ENCODE measurements around a stretch of chr4.

DNA sequence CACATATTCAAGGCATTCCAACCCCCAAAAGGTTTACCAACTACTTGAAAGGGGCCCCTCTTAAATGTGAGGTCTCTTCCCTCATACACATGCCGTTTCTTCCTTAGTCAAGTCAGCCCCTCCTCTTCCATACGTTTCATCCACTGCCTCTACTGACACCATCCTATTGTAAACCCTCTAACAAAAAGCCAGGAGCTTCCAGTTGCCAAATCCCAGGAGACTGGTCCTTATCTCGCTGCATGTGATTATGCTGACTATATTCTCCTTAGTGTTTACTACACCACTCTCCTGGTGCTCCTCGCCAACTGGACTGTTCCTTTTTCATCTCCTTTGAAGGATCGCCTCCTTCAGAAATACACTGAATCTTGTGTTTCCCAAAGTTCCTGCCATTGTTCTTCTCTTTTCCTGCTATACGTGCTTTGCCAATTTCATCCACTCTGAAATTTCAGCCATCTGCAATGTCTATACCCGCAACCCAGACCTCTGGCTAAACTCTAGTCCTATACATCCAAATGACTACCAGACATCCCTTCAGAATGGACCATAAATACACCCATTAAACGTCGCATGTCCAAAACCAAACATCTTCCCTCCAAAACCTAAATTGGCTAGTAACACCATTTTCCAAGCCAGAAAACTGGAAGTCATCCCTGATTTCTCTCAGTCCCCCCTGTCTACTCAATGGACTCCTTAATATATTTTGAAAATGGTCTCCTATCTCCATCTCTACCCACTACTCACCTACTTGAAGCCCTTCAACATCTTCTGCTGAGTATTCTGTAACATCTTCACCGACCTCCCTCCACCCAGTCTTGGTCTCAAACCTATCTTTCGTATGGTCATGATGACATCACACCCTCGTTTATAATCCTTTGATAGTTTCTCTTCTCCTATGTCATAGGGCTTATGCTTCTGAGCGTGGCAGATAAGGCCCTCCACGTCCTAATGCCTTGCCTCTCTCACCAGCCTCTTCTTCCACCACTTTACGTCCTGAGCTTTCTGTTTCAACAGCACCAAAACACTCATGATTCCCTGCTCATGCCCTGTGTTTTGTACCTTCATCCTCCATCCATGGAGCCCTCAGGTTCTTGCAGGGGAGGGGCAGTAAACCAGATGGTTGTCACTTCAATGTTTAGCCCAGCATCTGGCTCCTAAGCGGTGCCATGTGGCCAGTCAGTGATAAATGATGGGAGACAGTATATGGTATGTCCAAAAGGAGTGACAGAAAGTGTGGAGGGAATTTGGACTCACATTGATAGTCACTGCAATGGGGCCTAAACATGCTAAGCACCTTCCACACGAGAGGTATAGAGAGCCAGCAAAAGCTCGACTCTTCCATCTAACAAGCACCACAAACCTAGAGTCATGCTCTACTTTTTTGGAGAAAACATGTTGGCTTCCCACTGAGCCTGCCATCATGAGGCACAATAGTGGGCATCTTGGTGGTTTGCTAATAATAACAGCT, 27.3 kb downstream of the MAML3 start:
- PRO-cap: no peak
- RAMPAGE, long total RNA, 4 experiments: start-site peak on the minus strand in 2 of 4 experiments, centred at positions 507 to 1,190 of the sequence, 5 to 21 reads per replicate

GRCh38 chr4:140186529-140187159, 32.7 kb upstream of the MAML3 start:
- PRO-cap: unidirectional peak, minus-strand start at chr4:140186824
- RAMPAGE, long total RNA, 4 experiments: no peak in any of the 4 experiments

- PRO-cap: no peak
- RAMPAGE, long total RNA, 4 experiments: no peak in any of the 4 experiments
Observed at GRCh38 chr4:140253503-140253880, 99.5 kb upstream of the MAML3 start.

DNA sequence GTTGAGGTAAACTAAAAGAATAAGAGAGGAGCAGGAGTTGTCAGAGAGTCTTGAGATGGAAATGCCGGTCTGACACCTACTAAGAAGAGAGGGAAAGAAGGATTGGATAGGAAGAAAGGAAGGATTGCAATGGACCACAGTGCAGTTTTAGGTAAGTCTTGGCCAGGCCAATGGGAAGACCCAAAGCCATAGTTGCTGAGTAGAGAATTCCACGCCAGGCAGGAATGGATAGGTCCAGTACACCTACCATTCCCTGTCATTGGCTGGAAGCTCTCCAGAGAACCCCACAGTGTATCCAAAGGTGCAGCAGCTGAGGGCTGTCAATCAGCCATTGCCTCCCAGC, 80.1 kb upstream of the SCOC start:
- PRO-cap: no peak
- RAMPAGE, long total RNA, 4 experiments: no peak in any of the 4 experiments

- PRO-cap: no peak
- RAMPAGE, long total RNA, 4 experiments: start-site peak on the minus strand in 1 of 4 experiments, at chr4:140659589-140659762 at its widest, 8 reads per replicate
Observed at GRCh38 chr4:140659123-140659825, 90.5 kb upstream of the UCP1 start.

GRCh38 chr4:140809632-140810227, 53.5 kb upstream of the TBC1D9 start:
- PRO-cap: no peak
- RAMPAGE, long total RNA, 4 experiments: no peak in any of the 4 experiments

- PRO-cap: no peak
- RAMPAGE, long total RNA, 4 experiments: no peak in any of the 4 experiments
Observed at GRCh38 chr4:140850027-140850337, 93.8 kb upstream of the TBC1D9 start.

- PRO-cap: no peak
- RAMPAGE, long total RNA, 4 experiments: no peak in any of the 4 experiments
Observed at GRCh38 chr4:140982455-140982874, 150.8 kb downstream of the RNF150 start.

GRCh38 chr4:141126434-141126835, 6.8 kb downstream of the RNF150 start:
- PRO-cap: no peak
- RAMPAGE, long total RNA, 4 experiments: no peak in any of the 4 experiments

DNA sequence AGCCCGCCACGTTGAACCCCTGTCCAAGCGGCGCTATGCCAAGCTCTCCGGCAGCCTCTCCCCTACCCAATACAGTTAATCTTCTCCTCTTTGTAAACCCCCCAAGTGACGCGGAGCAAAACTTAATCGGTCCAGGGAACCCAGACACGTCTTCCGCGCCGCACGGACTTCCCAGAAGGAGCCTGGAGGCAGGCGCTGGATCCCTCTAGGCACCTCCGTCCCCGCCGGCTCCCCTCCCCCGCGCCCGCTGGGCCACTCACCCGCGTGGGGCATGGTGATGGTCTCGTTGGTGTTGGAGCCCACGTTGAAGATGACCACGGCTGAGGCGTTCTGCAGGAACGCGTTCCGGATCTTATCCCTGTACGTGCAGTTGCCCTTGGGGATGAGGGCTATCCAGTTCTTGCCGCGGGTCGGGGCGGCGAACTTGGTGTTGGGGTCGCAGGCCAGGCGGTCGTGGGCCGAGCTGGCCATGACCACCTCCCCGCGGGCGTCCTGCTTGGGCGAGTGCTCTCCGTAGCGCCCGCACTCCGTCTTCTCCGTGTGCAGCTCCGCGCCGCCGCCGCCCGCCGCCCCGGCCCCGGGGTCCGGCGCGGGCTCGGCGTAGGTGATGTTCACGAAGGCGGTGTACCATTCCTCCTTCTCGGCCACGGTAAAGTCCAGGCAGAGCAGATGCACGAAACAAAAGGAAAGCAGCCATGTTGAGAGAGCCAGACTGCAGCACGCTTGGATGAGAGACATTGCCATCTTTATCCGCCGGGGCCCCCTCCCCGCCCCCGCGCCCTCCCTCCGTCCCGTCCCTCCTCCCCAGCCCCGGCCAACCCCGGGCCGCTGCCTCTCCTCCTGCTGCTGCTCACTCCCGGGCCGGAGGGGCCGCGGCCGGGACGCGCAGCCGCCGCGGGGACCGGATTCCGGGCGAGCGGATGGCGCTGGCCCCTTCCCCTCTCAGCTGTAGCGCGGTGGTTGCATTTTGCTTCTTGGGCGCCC, 912 bp downstream of the RNF150 start:
- PRO-cap: unidirectional peak, minus-strand start at position 182 of the sequence; bidirectional peak, plus-strand start at position 853 of the sequence, minus-strand start at position 739 of the sequence
- RAMPAGE, long total RNA, 4 experiments: no peak in any of the 4 experiments

DNA sequence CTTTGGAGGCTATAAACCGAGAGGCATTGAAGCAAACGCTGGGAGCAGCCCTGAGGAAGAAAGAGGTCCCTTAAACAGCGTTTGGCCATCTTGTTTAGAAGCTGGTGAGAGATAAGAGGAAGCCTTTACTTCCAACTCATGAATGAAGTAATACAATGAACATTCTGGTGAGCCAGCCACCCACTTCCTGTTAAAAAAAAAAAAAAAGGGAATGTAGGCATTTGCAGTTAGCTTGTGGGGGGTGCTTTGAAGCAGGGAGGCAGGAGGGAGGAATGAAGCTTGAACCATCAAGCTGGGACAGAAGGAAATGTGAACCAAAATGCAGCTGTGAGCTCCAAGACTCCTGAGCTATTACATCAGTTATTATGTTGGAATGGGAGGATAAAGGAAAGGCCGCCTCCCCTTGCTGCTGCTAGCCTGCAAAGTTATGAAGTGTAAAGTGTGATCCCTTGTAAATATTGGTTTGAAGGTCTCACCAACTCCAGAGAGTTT, 132.5 kb downstream of the ZNF330 start:
- PRO-cap: no peak
- RAMPAGE, long total RNA, 4 experiments: no peak in any of the 4 experiments

DNA sequence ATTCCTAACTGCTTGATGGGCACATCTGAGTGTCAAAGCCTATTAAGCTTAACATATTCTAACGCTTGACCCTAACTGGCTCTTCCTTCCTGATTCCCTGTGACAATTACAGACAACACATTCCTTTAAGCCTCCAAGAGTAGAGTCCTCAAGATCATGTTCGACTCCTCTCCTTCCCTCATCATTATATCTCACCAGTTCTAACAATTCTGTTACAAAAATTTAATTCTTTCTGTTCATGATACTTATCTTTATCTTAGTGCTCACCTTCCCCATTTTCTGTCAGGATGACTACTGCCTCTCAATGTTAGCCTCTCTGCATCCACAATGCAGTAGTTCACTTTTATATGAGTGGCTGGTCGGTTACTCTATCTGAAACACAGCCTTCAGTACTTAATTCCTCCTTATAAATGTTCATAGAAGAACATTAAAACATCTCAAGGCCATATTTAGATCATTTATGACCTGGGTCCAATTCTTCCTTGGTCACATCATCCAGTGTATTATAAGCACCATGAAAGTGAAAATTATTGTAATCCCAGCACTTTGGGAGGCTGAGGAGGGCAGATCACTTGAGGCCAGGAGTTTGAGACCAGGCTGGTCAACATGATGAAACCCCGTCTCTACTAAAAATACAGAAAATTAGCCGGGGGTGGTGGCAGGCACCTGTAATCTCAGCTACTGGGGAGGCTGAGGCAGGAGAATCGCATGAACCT, 560.1 kb downstream of the IL15 start:
- PRO-cap: no peak
- RAMPAGE, long total RNA, 4 experiments: start-site peak on the minus strand in 1 of 4 experiments, centred at position 395 of the sequence, 17 reads per replicate

DNA sequence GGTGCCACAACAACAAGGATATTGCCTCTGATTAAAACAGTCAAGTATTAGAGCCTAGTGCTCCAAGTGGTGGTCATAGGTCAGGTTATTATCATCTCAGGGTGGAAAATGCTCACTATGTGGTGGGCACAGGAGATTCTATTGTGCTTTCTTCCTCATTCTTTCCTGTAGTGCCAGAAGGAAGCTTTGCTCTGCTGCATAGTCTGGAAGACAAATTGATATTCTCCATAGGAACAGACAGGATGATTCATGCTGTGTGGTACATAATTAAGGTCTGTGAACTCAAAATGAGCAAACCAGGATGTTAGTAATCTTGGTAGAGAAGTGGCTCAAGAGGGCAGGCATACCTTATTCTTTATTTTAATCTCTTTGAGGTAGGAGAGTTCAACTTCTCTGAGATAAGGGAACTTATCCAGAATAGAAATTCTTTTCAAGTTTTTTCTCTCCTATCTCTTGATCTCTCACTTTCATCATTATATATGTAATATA, 296.0 kb downstream of the INPP4B start:
- PRO-cap: bidirectional peak, plus-strand start at position 310 of the sequence, minus-strand start at position 172 of the sequence
- RAMPAGE, long total RNA, 4 experiments: no peak in any of the 4 experiments

DNA sequence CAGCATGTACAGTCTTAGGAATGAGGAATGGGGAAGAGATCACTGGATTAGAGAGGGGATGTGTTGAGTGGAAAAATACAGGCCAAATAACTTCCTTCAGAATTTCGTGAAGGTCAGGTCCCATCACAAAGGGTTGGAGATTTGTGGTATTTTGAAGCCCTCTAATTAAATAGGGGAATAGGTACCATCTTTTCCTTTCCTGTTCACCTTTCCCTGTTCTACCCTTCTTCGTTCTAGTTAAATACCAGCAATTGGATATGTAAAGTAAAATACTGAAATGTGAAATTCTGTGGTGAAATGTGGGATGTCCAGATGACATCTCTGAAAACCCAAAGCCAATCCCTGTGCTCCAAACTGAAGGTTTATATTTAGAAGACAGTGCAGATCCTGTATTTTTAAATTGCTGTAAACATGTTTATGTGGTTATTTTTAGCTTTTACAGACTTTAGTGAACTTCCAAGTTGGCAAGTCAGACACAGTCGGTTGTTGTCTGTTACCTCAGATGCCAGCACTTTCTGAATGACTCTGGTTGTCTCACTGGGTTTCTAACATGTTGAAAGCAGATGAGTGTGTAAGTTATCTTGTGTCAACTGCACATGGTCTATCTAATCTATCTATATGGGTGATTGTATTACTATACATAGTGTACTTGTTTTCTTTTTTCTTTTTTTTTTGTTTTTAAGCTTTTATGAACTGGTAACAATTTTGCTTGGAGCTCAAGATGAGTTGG, 66.0 kb downstream of the GAB1 start:
- PRO-cap: no peak
- RAMPAGE, long total RNA, 4 experiments: no peak in any of the 4 experiments

- PRO-cap: no peak
- RAMPAGE, long total RNA, 4 experiments: no peak in any of the 4 experiments
Observed at GRCh38 chr4:143412348-143412986, 75.8 kb downstream of the GAB1 start.

- PRO-cap: no peak
- RAMPAGE, long total RNA, 4 experiments: start-site peak on the plus strand in 2 of 4 experiments, at chr4:143436762-143436922 at its widest, 6 to 20 reads per replicate
Observed at GRCh38 chr4:143436326-143436973, 77.1 kb upstream of the SMARCA5 start.

GRCh38 chr4:145178716-145179088, 1.7 kb downstream of the OTUD4 start:
- PRO-cap: no peak
- RAMPAGE, long total RNA, 4 experiments: no peak in any of the 4 experiments

DNA sequence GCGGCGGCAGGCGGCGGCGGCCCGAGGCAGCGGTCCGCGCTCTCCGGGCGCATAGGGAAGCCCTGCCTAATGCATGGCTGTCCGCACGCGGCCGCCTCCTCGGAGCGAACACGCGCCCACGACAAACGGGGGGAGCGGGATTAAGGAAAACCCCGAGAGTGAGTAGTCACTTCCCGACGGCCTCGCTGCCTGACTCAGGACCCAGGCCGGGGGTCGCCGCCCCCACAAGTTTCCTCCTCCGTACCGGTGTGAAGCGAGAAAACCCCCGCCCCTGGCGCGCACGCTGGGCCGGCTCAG, 346 bp downstream of the OTUD4 start:
- PRO-cap: no peak
- RAMPAGE, long total RNA, 4 experiments: no peak in any of the 4 experiments

GRCh38 chr4:145480987-145481395, 662 bp upstream of the SMAD1 start:
- PRO-cap: no peak
- RAMPAGE, long total RNA, 4 experiments: no peak in any of the 4 experiments

- PRO-cap: bidirectional peak, plus-strand start at chr4:145482811, minus-strand start at chr4:145482787
- RAMPAGE, long total RNA, 4 experiments: start-site peak on the plus strand in 1 of 4 experiments, at chr4:145482791-145482901 at its widest, 6 reads per replicate
Observed at GRCh38 chr4:145482562-145483479, 1.2 kb downstream of the SMAD1 start.